A172 (cell line): ENCODE data around the gene GLT6D1.

DNA sequence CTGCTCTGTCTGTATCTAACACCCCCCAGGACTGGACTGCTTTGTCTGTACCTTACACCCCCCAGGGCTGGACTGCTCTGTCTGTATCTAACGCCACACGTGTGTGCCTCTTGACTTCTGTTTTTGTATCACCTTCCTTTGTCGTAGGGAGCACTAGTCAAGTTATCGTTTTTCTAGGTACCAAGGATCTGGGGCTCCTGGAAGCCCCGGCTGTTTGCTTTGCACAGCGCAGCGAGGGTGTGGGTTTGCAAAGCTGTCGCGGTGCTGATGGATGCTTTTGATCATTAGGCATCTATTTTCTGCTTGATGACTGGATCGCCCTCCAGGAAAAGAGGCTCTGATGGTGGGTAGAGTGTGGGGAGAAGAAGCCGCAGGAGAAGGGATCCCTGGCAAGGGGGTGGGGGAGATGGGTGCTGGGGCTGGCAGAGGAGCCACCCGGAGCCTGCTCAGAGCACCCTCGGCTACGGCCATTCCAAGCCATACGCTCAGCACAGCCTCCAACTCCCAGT lies 21.7 kb downstream of the OLFM1 start:
- RAMPAGE, long total RNA, result no peak

DNA sequence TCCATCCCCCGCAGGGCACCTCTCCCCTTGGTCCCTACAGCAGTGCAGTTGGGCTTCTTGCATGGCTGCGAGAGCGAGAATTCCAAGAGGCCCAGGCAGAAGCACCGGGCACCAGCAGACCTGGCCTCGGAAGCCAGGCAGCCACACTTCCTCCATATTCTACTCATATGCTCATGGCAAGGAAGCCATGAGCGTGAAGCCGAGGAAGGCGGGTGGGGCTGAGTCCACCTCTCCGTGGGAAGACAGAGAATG lies 97.4 kb upstream of the PPP1R26 start:
- RAMPAGE, long total RNA, result no peak

DNA sequence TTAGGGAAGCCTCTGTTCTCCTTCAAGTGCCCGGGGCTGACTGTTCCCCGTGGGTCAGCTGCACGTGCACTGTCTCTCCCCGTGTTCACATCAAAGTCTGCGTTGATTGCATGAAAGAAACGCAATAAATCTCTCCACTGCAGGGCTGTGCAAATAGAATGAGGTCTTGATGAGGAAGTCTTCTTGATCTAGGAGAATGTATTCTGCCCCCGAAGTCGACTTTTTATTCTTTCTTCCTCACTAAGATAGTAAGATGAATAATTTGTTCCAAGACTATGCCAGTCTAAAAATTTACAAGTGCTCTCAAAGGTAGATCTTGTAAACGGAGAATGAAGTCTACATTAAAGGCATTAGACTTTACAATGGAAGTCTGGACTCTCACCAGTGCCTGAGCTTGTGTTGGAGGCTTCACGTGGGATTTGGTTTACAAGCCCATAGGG lies at the start of gene GLT6D1:
Gene GLT6D1 (minus strand): TSS at position 198 of the 440 bp plus-strand sequence.
- RAMPAGE, long total RNA, result no peak

DNA sequence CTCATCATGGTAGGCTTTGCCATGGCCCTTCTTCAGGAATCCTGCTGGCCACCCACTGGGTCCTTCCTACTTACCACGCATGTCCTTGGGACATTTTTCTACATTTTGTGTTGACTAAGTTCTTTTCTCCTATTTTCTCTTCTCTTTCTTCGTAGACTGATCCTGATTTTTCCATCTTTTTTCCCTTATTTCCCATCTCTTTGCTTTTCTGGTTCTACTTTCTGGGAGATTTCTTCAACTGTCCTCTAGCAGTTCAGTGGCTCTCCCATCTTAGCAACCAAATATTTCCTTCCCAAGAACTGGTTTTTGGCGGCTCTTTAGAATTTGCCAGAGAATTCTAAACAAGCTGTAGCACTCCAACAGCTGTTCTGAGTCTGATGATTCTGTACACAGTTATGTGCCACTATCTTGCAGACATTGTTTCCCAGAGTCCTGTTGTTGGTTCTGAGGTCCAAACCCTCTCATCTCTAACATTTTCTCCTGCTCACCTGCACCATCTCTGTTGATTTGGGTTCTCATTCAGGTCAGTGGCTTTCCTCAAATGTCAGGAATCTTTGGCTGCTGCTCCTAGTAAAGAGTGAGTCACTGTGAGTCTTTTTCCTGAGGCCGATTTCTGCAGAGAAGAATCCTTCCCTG lies 50.1 kb downstream of the CAMSAP1 start:
- RAMPAGE, long total RNA, result no peak

DNA sequence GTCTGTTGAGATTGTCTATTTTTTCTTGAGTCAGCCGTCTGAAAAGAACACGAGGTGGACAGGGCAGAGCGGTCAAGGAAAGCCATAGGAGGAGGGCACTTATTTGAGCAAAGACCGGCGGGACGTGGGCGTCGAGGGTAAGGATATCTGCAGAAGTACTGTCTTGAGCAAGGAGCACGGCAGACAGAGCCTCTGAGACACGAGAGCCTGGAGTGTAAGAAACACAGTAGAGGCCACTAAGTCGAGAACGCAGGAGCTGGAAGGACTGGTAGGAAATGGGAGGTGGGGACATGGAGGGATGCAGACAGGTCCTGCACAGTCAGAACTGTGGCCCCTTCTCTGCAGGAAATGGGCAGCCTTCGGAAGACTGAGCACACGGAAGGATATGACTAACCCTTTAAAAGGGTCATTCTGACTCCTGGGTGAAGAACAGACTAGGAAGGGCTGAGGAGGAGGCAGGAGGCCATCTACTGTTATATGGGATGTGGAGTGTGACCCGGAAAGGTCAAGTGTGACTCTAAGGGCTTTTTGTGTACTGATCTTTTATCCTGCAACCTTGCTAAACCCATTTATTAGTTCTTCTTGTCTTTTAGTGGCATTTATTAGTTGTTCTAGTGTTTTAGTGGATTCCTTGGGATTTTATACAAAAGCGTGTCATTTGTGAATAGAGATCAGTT lies 1.4 kb upstream of the CAMSAP1 start:
- RAMPAGE, long total RNA, result no peak

DNA sequence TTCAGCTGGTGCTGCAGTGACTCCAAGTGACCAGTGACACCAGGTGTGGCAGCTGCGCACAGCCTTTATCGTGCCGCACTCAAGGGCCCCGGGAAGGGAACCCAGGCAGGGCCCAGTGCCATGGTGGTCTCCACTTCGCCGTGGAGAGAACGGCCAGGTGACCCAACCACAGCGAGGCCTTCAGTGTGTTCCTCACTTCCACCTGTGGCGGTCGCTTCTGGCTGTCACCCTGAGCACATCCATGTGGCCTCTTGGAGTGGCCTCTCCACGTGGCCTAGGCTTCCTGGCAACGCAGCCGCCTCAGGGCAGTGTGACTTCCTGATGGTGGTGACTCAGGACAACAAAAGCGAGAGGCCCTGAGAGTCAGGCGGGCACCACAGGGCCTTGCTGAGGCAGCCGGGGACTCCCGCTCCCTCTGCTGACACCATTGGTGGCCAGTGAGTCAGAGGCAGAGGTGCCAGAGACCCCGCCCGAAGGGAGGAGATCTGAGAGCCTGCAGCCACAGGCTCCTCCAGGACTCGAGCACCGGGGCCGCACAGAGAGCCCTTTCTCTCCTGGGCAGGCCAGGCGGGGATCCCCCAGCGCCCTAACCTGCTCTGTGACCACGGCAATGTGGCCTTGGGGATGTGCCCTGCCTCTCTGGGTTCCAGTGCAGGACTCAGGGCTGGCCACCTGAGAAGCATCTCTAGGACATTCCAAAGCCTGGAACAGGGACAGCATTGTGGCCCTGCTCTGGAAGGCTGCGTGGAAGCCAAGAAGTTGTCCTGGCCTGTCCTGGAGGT lies 19.5 kb upstream of the CAMSAP1 start:
- RAMPAGE, long total RNA, result no peak

DNA sequence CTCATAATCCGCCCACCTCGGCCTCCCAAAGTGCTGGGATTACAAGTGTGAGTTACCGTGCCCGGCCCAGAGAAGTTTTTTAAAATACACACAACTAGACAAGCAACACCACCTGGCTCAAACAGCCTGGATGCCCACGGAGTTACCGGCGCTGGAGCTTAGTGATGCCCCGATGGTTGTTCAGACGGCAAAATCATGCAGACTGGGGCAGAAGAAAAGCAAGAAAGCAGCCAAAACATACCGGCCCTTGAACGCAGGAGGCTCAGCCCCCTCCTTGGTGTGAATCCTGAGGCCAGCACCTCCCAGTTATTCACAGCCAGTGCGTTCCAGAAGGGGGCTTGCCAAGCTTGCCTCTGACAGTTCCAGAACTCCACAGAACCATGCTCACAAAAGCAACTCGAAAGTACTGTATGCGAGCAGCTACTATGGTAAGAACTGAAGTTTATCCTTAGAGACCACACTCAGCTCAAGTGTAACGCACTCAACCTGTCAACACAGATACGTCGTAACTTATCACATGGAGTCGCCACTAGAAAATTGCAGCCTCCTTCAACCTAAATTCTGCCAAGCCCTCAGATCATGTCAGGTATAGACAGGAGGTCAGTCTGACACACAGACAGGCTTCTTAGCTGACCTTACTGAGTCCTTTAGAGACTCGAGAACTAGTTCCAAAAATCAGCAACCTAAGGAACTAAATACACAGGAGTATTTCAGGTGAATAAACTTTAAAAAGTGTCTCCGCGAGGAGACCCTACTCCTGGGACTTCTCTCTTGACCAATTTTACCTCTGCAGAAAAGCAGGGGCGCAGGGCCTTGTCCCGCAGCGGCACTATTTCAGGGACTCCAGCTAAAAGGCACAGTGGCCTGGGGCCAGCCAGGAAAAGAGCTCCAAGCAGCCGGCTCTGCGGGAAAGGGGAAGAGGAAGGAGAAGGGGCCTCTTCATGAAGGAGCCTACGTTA lies 1.3 kb downstream of the UBAC1 start:
- RAMPAGE, long total RNA, result no peak

GRCh38 chr9:135980951-135981236 lies 19.7 kb upstream of the UBAC1 start:
- RAMPAGE, long total RNA, result no peak

DNA sequence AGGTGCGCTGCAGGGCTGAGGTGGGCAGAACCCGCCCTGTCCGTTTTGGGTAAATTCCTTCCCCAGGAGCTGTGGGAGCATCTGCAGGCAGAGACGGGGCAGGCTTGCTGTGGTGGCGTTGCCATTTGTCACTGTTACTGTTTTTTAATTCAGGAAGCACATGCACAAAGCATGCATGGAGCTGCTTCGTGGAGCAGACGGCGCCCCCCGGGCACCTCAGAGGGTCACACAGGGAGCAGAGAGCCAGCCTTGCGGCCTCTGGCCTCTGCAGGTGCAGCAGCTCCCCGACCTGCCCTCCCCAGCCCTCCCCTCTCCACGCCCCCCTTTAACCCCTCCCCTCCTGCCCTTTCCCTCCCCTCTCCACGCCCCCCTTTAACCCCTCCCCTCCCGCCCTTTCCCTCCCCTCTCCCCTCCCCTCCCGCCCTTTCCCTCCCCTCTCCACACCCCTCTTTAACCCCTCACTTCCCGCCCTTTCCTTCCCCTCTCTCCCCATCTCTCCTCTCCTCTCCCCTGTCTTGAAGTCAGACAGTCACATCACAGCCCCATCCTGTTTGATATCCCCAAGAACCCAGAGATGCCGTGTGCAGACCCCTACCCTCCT lies 29.4 kb upstream of the UBAC1 start:
- RAMPAGE, long total RNA, result no peak

DNA sequence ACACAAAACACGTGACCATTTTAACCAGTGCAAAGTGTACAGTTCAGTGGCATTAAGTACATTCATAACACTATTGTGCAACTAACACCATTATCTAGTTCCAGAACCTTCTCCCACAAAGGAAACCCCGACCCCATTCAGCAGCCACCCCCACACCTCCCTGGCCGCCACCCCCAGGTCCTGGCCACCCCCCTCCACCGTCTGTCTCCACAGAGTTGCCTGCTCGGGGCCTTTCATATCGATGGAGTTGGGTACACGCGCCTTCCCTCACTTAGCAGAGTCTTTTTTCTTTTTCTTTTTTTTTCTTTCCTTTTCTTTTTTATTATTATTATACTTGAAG lies 33.7 kb upstream of the UBAC1 start:
- RAMPAGE, long total RNA, result no peak

DNA sequence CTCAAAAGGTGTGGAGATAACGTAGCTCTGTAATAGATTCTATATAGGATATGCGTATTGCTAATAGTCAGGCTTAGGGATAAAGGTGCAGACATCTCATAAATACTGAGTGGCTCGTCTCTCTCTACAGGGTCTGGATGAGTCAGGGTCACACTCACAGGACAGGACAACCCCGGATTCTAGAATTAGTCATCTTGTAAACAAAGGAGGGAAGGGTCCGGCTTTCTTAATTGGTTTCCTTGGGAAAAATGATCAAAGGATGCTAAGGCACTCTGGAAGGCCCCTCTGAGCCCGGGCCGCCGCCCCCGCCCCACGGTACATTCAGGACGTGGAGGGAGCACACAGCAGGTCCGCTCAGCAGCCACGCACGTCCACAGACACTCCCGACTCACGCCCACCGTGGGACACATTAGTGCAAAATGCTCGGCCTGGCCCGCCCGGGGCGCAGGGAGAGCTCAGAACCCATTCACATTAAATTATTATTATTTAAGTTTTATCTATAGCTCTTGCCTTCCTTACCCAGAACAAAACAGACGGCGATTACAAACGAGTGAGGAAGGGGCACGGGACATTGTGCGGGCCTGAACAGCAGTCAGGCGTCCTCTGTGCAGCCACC lies 47.3 kb upstream of the UBAC1 start:
- RAMPAGE, long total RNA, result no peak

GRCh38 chr9:136024572-136025290 lies 63.6 kb upstream of the UBAC1 start:
- RAMPAGE, long total RNA, result no peak

- RAMPAGE, long total RNA, result no peak
Measured at GRCh38 chr9:136052476-136052960, 42.6 kb downstream of the NACC2 start.

GRCh38 chr9:136115302-136115731 lies 3.4 kb downstream of the TMEM250 start:
- RAMPAGE, long total RNA, result no peak

DNA sequence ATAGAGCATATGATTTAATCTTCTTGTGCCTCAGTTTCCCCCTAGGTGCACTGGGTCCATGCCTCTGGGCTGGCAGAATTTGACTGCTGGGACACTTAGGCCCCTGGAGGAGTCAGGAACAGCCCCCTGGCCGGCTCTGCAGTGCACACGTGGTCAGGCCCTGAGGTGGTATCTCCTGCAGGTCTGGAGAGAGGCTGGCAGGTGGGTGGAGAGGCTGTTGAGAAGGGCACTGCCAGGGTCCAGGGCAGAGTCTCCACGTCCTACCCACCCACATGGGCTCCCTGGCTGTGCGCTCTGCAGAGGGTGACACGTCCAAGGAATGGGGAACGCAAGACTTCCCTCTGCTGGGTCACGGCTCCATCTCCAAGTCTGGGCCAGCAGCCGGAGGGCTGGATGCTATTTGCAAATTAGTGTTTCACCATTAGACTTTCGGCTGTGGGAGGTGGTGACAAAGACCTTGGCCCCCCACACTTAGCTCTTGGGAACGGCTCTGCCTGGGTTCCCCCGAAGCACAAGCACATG lies 25.5 kb upstream of the TMEM250 start:
- RAMPAGE, long total RNA, result no peak

DNA sequence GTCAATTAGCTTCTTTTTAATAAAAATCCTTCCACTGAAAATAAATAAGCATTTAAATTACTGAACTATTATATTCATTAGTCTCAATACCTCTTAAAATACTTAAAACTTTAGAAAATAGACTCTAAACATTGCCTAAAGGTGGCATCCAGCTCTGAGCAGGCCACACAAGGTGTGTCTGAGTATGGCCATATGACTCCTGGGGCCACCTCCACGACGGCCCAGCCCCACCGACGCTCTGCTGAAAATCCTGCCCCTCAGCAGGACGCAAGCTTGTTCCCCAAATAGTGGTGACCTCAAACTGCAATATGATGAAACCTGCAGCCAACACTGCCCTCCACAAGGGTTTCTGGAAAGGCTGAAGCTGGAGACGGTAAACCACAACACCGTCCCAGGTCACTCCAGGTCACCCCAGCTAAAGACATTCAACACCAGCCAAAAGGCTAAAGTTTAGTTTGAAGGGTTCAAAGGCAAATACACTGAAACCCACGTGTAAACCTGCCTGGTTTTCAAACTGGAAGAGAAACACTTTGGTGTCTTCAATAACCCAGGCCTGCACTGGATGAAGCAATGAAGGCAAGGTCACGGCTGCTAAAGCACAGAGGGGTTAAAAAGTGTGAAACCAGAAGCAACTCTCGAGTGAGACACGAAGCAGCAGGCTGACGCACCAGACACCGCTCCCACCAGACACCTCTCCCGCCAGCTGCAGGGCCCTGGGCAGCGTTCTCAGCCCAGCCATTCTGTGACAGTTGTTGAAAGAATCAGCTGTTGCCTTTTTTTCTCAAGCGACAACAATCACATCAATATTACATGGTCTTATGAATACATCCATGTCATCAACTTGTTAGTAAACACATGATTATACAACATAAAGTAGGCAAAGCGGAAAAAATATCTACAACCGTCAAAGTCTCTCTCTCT lies 1.8 kb upstream of the LHX3 start:
- RAMPAGE, long total RNA, result no peak

DNA sequence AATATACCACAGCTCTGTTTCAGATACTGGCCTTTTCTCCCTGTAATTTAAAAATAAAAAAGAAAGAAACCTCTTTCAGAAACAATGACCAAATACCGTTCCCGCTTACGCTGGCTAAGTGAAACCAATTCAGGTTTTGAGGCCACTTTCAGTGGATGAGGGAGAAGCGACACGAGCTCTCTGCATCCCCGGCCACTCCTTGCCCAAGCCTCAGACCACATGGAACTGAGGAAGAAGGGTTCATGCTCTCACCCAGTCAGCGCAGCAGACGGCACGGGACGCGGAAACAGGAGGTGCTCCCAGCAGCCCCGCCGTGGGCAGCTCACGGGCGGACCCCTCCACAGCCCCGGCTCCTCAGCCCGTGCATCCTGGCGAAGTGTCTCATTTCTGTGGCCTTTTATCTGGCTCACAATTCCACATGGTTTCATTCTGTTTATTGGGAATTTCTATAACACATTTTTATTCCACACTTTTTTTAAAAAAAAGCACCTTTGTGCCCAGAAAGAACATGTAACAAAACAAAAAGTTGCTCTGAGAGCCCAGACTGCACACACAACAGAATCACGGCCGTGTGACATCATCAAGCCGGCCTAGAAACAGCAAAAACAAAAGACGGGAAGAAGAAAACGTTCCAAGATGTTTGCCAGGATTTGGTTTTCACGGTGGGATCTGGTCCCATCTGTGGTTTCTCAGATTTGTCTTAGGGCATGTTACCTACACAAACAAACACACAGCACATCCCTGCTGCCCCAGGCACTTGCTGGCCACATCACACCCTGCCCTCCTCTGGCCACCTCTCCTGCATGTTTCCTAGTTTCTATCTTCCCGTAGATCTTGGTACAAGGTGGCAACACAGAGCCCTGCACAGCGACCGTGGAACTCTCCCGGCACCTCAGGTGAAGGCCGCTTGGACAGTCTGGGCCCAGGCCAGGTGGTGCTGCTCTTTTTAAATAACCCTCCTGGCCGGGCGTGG lies 16.3 kb downstream of the QSOX2 start:
- RAMPAGE, long total RNA, result no peak

DNA sequence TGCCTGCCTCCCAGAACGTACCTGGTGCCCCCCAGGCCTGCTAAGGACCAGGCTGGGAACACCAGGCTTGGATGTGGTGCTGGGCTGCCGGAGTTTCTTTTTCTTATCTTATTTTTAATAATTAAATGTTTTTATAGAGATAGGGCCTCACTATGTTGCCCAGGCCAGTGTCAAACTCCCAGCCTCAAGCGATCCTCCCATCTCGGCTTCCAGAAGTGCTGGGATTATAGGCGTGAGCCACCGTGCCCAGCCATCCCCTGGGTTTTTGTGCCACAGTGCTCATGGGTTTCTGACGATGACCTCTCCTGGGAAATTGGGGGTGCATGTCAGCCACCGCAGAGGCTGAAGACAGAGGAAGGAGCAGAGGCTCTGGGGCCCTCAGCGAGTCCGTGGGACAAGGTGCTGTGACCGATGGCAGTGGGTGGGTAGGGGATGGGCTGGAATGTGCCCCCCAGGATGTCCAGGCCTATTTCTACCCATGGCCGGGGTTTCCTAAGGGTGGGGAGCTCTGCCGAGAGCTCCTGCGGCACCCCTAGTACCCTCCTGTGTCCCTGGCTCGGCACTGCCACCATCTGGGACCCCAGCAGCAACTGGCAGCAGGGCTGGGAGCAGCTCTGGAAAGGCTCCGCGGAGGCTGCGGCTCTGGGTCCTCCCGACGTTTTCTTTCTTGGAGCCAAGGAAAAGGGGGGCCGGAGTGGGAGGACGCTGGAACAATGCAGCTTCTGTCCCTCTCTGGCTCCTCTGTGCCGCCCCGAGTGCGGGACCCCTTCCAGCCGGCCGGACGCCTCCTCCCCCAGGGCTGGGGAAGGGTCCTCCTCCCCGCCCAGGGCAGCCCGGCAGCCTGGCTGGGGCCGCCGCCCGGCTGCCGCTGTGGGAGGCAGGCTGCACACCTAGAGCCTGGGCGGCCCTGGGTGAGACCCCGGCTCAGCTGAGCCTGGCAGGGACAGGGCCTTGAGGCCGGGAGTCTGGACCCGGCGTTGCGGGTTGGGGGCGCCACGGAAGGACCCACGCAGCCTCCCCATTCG lies 14.7 kb downstream of the GPSM1 start:
- RAMPAGE, long total RNA, result no peak

DNA sequence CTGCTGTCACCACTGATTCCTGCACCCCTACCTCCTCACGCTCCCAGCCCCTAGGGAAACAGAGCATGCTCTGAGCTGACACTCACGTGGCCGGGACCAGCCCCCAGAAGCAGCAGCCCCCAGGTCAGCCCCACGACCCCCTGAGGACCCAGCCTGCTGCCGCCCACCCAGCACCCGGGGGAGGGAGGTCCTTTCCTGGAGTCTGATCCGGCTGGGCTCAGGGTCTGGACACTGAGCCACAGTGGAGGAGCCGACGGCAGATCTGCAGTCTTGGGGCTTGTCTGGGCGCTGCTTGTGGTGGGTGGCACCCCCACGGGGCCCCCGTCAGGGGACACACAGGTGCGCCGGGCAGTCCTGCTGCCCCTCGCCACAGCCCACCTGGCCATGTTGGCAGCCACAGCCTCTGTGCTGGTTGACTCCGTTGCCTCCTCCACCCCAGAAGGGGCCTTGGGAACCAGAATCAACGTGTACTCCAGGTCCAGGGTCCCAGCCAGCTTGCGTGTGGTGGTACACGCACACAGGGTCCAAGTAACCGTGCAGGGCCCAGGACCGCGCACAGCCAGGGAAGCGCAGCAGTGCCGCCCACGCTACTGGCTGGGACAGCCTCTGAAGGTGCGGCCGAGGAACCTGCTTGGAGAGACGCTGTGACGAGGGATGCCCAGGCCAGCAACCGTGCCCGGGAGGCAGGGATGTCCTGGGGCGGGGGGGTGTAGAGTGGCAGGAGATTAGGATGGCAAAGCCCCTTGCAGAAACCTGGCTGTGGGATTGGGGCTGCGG lies 3.6 kb downstream of the DNLZ start:
- RAMPAGE, long total RNA, result no peak

GRCh38 chr9:136447322-136448113 lies 7.9 kb upstream of the INPP5E start:
- RAMPAGE, long total RNA, result no peak